SK-MEL-5 (cell line): ENCODE measurements around a stretch of chr12.

DNA sequence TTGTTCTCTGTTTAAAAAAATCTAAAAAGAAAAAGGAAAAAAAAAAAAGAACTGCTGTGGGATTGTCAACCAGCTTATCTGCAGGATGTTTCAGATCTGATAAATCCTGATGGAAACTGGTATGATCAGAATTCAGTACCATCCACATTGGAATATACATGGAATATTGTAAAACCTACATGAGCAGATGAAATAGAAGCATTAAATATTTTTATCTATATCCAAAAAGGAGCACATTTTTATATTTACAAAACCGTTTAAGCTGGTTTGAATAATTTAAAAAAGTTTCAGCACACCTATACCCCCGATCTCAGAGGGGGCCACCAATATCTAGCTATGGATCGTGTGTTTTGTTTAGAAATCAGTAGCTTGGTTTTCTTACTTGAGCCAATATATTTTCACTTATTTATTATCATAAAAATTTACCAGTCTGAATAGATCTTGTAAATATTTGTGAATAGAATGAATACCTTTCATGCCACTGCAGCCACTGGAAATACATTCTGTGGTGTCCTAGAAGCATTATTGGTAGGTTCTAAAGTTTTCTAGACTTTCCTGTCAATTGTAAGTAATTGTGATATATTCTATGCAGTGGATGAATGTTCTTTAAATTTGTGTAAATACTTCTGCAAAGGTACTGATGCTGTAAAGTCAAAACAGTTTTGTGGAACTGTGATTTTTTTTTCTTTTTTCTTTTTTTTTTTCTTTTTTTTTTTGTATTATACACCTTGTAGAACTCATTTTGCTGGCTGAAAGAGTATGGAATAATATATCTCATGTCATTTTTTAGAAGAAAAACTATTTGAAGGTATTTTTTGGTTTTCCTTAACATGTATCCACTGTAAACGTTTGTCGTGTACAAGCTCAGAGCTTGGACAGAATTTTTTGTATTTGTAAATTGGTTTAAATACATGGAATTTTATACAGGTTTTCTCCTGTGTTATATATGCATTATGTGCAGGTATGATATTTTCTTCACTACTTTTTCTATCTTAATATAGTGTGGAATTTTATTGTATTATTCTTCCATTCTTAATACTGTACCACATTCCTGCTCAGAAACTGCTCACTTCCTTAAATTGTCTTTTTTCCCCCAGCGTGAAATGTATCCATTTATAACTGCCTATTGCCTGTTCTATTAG, 84.8 kb downstream of the SCAF11 start:
RAMPAGE:
- cytosol, long total RNA = no peak
- long total RNA = no peak
- nucleus, long total RNA = no peak

DNA sequence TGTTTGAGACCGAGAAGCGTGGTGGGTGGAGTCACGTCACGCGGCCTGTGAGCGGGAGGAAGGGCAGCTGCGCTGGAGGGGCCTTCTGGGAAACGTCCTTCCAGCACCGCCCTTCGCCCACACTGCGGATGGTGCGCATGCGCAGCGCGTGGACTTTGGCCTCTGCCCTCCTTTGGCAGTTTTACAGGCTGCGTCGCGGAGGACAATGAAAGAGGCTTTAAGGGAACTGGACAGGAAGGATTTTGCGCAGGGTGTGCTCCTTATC, 334 bp upstream of the SCAF11 start:
RAMPAGE:
- cytosol, long total RNA = no peak
- long total RNA = no peak
- nucleus, long total RNA = no peak

DNA sequence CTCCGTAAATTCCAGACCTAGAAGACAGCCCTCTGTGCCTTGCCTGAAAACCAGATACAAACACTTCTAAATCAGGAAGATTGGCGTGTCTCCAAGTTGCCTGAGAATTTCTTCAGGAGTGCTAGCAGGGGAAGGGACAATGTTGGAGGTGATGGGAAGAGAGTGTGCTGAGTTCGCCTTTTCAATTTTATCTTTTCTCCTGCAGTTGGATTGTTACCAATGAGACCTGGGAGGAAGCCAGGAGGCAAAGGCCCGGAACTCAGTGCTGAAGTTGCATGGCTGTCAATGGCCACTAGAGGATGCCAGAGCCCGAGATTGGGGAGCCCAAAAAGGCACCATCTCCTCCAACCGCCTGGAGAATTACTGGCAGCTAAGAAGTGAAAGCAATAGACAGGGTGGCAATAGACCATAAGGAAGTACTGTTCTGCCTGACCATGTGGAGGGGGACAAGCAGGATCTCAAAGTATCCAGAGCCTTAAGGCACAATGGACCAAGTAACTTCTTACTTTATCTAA, 81.7 kb upstream of the SCAF11 start:
RAMPAGE:
- cytosol, long total RNA = no peak
- long total RNA = no peak
- nucleus, long total RNA = no peak

DNA sequence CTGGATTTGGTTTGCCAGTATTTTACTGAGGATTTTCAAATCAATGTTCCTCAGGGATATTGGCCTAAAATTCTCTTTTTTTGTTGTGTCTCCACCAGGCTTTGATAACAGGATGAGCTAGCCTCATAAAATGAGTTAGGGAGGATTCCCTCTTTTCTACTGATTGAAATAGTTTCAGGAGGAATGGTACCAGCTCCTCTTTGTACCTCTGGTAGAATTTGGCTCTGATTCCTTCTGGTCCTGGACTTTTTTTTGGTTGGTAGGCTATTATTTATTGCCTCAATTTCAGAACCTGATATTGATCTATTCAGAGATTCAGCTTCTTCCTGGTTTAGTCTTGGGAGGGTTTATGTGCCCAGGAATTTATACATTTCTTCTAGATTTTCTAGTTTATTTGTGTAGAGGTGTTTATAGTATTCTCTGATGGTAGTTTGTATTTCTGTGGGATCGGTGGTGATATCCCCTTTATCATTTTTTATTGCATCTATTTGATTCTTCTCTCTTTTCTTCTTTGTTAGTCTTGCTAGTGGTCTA, 76.5 kb downstream of the SLC38A1 start:
RAMPAGE:
- cytosol, long total RNA = no peak
- long total RNA = no peak
- nucleus, long total RNA = no peak

RAMPAGE:
- cytosol, long total RNA = no peak
- long total RNA = no peak
- nucleus, long total RNA = no peak
Observed at GRCh38 chr12:46197688-46198104, 71.1 kb downstream of the SLC38A1 start.

RAMPAGE:
- cytosol, long total RNA = no peak
- long total RNA = no peak
- nucleus, long total RNA = no peak
Observed at GRCh38 chr12:46265682-46266064, 3.2 kb downstream of the SLC38A1 start.

DNA sequence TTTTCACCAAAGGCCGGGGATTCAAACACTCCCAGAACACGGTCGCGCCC, 923 bp downstream of the SLC38A1 start:
RAMPAGE:
- cytosol, long total RNA = no peak
- long total RNA = no peak
- nucleus, long total RNA = no peak

DNA sequence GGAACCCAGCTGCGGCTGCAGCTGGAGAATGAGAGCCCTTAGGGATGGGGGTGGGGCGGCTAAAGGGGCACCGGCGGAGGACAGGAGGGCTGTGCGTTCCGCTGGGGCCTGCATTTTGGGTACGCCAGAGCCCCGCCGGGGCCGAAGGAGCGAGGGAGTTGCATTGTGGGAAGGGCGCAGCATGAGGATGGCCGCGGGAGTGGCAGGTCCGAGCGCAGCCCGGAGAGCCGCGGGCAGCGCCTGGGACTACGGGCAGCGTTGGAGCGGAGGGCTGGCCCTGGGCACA, 378 bp upstream of the SLC38A1 start:
RAMPAGE:
- cytosol, long total RNA = no peak
- long total RNA = no peak
- nucleus, long total RNA = no peak

GRCh38 chr12:46362932-46363355, 9.6 kb downstream of the SLC38A2 start:
RAMPAGE:
- cytosol, long total RNA = no peak
- long total RNA = no peak
- nucleus, long total RNA = no peak

DNA sequence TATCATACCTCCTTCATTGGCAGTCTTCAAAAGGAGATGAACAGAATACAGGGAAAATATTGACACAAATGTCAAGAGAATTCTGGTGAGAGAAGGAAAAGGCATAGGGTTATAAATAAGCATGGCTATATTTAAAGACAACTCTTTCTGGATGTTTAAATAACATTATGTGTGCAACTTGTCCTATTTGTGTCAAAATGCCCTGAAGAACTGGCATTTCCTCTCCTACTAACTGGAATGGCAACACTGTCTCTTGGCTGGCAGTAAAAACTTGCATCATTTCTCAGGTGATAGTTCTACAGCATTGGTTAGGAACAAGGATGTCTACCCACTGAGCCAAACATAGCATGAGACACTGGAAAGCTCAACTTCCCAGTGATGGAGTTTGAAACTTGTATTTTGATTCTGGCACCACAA, 5.3 kb downstream of the SLC38A2 start:
RAMPAGE:
- cytosol, long total RNA = no peak
- long total RNA = no peak
- nucleus, long total RNA = no peak

DNA sequence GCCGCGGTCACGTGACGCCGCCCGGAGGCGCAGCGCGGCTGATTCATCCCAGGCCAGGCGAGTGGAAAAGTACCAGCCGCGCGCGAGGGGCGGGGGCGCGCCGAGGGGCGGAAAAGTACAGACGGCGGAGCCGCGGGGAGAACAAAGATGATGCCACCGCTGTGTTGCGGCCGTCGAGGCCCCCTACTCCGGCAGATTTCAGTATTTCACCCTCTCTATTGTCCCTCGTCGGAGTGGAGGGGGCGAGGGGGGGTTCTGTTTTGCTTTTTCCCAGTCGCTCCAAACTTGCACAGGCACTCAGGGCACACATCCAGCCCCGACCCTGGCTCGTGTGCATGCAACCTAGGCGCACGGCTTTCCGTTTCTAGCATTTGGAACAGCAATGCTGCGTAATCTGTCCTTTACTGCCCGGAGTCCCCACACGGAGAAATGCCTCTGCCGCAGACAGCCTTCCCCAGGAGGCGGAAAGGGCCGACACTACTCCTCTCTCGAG, 1.1 kb downstream of the SLC38A2 start:
RAMPAGE:
- cytosol, long total RNA = no peak
- long total RNA = no peak
- nucleus, long total RNA = no peak

RAMPAGE:
- cytosol, long total RNA = no peak
- long total RNA = no peak
- nucleus, long total RNA = no peak
Observed at GRCh38 chr12:46455824-46456288, 83.3 kb upstream of the SLC38A2 start.

DNA sequence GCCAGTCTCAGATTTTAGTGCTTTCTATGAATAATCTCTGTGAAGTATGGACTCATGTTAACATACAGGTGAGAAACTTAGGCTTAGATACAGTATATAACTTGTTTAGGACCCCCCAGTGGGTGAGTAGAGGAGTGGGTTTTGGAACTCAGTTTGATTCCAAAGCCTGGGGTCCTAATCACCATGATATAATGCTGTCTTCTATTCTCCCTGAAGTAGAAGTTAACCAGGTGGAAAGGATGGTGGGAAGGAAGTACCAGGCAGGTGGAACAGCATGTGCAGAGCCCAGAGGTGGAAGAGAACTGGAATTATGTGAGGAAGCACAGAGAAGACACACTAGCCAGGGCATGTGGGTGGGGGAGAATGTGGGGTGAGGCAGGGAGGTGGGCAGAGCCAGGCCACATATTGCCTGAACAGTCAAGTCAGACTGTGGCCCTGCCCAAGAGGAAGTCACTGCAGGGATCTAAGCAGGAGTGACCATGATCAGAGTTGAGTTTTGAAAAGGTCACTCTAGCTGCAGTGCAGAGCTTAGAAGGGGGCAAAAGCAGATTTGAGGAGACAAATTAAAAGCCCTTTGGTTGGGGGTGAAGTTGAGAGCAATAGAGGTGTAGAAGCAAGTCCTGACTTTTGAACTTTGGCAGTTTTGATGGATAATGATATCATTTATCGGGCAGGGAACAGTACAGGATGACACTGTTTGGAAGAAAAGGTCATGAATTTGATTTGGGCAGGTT, 114.0 kb upstream of the SLC38A2 start:
RAMPAGE:
- cytosol, long total RNA = no peak
- long total RNA = no peak
- nucleus, long total RNA = no peak

DNA sequence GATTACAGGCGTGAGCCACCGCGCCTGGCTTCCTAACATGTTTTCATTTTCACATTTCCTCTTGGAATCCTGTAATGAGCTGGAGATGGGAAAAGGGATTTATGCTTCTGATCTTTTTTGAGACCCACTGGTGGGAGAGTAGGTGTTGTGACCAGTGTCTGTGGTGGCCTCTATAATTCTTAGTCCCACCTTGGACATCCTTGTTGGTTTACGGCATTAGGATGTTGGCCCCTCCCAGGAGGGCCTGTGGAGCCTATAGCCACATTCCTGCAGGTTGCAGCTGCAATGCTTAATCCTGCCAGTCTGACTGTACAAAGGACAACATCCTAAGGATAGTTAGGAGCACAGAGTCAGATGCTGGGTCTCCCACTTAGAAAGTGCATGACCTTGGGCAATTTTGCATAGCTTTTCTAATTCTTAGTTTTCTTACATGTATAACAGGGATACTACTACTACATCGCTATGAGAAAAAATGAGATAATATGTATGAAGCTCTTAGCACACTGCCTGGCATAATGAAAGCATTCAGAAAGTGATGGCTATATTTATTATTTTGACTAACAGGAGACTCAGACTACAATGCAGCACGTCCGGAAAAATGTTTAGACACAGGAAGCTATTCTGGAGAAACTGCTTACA, 150.9 kb upstream of the SLC38A2 start:
RAMPAGE:
- cytosol, long total RNA = no peak
- long total RNA = no peak
- nucleus, long total RNA = no peak

GRCh38 chr12:46617007-46617354, 208.8 kb downstream of the SLC38A4 start:
RAMPAGE:
- cytosol, long total RNA = no peak
- long total RNA = no peak
- nucleus, long total RNA = no peak

DNA sequence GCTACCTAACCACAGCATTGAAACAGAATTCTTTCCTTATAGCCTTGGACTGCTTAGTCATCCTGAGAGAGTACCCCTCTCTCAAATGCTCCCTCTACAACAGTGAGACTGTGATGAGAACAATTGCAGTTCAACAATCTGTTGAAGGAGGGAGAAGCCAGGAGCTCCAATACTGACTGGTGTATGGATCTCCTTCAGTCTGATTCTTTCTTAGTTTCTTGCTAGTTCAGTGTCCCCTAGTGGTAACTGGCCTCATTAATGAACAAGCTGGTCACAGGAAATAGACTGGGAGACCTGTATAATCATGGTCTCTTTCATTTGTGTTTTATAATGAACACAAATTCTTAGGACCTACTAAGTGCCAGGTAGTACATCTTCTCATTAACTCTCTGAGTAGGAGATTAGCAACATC, 164.5 kb downstream of the SLC38A4 start:
RAMPAGE:
- cytosol, long total RNA = no peak
- long total RNA = no peak
- nucleus, long total RNA = no peak

DNA sequence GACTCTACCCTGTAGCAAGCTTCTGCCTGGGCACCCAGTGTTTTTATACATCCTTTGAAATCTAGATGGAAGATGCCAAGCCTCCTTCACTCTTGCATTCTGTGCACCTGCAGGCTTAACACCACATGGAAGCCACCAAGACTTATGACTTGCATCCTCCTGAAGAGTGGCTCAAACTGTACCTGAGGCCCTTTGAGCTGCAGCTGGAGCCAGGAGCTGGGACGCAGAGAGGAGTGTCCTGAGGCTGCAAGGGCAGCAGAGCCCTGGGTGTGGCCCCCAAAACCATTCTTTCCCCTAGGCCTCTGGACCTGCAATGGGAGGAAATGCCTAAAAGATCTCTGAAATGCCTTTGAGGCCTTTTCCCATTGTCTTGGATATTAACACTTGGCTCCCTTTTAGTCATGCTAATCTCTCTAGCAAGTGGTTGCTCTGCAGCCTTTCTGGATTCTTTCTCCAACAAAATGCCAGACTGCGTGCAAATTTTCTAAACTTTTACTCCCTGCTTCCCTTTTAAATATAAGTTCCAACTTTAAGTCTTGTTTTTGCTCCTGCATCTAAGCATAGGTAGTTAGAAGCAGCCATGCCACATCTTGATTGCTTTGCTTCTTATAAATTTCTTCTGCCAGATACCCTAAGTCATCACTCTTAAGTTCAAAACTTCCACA, 156.1 kb downstream of the SLC38A4 start:
RAMPAGE:
- cytosol, long total RNA = no peak
- long total RNA = no peak
- nucleus, long total RNA = no peak

DNA sequence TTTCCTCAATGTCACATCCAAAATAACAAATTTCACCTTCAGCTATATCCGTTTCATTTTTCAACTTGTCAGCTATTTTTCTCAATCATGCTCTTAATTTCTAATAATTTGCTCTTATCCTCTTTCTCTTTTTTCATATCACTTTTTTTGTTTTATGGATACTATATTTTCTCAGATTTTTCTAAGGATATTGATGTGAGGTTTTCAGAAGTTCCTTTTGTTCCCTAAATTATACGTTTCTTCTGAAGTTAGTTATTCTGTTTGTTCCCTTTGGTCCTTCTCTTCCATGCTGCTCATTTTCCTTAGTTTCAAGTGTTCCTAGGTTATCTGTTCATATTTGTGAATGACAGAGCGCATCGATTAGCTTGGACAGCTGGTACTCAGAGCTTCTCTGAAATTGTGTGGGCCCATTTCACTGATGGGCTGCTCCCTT, 29.7 kb downstream of the SLC38A4 start:
RAMPAGE:
- cytosol, long total RNA = no peak
- long total RNA = no peak
- nucleus, long total RNA = no peak

GRCh38 chr12:46814067-46814591, 11.7 kb downstream of the SLC38A4 start:
RAMPAGE:
- cytosol, long total RNA = no peak
- long total RNA = no peak
- nucleus, long total RNA = no peak

DNA sequence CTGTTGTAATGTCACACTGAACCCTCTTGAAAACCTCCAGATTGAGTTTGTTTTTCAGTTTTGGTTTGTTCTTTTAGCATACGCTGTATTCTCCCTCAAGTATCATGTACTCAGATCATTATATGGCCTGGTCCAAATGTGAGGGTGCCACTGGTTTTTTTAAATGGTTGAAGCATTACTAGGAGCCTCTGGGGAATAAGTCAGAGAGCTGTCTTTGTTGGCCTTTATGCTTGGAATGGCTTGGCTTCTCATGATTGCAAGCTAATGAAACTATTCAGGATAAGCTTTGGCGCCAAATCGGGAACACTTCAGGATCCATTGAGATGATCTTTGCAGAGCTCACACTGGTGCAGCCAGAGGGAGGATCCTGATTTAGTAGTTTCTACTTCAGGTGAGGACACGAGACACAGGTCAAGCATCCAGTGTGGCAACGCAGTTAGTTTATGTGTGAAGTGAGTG, 113.7 kb upstream of the PCED1B start:
RAMPAGE:
- cytosol, long total RNA = no peak
- long total RNA = no peak
- nucleus, long total RNA = no peak